Hair follicular keratinocyte (primary cell): ENCODE measurements around the genes WNT7B and TTC38.

DNA sequence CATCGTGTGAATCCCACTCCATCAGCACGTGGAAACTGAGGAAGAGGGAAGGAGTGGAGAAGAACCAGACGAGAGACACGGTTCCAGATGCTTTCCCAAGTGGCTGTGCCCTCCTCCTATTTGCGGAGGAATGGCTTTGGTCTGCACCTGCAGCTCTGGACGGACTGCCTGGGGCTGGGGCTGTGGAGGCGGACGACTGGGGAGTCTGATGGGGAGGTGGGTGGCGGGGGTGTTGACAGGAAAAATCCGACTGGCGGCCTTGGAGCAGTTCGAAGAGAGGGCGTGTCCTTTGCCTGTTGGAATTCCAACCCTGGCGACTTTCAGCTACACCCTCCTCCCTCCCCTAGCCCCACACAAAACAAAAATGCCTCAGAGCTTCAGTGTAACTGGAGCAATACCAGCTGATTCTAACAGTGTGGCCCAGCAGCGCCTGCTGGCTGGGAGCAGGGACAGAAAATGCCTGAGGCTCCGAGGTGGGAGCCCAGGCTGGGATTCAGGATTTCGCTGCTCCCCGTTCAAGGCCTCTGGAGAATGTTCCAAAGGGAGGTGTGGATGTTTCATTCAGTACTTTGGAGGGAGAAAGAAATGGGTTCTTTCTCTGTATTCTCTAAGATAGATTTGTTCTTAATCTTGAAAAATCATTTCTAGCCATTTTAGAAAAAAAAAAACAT is 85.5 kb downstream of the ATXN10 start:
- RAMPAGE, long total RNA: no peak

GRCh38 chr22:45777515-45778114 is 106.0 kb downstream of the ATXN10 start:
- RAMPAGE, long total RNA: no peak

DNA sequence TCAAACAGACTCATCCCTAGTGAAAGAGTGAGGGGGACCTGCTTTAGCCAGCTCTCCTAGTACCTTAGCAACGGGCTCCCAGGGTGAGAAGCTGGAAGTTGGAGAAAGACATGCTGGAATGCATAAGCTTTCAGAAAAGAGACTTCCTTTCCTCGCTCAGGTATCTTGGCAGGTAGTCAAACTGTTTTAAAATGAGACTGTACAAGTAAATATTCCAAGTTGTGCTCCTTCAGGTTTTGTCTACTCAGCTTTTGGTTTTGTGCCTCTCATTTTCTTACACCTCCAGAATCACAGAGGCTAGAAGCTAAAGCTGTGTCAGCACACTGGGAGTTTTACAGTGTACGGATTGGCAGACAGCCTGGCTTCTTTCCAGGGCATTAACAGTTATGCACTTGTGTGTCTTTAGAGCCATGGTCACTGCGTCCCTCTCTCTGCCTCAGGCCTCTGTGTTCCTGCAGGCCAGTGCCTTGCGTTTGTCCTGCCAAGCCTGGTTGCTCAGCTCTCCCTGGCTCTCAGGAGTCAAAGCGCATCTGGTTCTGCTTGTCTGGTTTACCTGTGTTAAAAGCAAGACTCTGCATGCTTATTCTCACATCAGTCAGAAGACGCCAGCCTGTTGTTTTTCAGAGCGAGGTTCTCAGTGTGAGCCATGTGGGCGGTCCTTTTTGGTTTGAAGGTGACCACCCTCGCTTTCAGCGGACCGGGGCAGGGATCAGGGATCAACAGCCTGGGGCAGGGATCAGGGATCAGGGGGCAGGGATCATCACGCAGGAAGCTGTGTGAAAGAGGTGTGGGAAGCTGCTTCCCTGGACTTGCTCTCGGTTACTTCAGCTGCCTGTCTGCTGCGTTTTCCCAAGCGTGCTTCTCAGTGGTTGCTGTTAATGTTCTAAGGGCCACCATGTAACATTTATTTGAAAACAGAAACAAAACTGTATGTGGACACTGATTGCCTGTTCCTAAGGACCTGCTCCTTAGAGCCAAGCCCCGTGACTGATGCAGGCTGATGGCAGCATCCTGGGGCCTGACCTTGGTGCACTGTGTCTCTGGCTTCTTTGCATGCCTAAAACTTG is 146.6 kb downstream of the ATXN10 start:
- RAMPAGE, long total RNA: no peak

DNA sequence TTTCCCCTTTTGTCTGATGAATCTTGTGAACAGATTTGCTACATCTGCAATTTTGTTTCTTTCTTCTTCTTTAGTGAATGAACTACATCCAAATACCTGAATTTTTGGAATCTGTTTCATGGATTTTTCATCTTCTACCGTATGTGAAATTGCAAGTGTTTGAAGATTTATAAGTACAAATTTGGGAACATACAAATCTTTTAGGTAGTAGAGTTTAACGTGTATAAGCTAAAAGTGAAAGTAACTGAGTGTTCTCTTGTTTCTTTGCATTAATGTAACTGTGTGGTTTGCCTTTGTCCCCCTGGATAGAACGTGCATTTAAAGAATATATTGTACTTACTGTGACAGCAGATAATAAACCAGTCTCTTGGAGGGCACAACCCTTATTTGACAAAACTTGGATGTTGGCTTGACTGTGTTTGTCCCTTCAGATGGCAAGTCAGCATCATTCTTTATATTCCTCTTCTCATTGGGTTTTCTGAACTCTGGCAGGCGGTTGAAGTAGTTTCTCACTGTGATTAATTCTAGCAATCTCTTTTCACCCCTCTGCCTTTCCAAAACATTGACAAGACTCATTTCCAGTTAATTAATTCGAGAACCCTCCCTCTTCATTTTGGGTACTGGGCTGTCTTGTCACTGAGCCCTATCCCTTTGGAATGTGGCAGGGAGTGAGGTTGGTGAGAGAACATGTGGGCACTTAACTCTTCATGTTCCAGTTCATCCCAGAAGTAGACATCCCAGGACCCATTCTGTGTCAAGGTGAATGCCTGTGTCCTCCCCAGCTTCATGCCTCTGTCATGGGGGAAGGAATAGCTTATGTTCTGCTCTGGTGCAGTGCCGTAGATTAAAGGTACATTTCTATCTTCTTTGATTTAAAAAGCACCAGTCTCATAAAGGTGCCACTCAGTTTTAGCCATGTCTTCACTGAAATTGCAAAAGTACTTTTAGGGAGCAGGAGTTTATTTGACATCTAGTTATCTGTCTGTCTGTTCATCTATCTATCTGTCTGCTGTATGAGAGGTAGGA is 133.1 kb downstream of the WNT7B start:
- RAMPAGE, long total RNA: no peak

GRCh38 chr22:45863943-45864695 is 112.8 kb downstream of the WNT7B start:
- RAMPAGE, long total RNA: no peak

DNA sequence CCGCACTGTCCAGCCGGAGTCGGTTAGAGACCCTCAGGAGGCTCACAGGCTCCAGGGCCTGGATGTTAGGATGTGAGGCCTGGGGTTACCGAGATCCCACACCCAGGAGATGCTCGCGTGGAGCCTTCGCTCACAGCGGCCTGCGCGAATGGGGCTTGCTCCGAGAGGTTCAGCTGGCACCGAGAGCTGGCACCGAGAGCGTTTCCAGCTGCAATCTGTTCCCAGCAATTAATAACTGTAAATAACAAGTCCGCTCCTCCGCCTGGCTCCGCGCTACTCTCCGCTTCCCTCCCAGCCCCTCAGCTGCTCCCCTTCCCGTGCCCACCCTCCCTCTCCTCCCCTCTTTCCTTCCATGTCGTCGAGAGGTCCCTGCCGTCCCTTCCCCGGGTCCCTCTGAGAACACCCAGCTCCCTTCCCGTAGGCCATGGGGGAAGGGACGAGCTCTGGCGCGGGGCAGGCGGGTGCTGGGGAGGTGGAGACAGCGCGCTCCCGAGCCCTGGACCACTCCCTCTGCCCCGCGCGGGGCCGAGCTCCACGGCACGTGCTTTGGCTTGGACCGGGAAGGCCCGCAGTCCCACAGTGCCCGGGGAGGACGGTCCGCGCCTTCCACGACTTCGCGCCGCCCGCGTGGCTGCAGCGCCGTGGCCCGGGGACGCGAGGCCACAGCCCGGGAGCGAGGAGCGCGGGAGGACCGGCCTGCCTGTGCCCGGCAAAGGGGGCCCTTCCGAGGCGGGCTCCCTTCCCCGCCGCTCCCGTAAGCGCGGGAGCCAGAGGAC is 110.7 kb downstream of the WNT7B start:
- RAMPAGE, long total RNA: no peak

DNA sequence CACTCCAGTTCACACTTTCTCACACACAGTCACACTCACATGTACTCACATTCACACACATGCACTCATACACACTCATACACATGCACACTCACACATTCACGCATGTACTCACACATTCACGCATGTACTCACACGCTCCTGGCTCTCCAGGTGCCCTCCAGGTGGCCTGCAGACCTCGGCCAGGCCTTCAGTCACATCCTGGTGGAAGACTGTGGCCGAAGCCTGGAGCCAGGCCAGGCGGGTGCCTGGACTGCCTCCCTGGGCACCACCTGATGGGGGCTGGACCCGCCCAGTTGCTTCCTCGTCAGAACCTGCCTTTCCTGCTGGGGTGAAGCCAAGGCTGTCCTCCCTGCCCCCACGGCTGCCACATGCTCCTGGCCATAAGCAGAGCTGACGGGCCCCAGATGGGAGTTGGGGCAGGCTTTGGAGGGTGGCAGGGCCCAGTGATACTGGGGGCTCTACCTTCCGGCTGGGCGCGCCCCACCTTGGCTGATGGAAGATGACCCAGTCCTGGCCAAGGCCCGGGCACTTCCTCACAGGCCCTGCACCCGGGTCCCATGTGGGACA is 89.4 kb downstream of the WNT7B start:
- RAMPAGE, long total RNA: no peak

DNA sequence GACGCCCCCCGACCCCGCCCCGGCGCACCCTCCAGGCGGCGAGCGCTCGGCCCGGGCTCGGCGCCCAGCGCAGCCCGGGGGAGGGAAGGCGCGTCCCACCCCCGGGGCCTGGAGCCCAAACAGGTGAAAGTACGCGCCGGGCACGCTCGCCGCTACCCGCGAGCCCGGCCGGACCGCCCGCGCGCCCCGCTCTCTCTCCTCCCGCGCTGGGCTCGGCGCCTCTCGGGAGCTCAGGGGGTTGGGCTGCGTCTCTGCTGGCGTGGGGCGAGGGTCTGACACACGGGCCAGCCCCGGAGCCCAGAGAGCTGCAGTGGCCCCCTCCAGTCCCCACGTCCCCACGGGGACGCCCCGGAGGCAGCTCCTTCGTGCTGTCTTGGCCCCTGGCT is 697 bp downstream of the WNT7B start:
- RAMPAGE, long total RNA: no peak

- RAMPAGE, long total RNA: no peak
These were observed at the start of gene WNT7B for GRCh38 chr22:45976889-45977725. TSS of gene WNT7B (minus strand) at chr22:45977162.

DNA sequence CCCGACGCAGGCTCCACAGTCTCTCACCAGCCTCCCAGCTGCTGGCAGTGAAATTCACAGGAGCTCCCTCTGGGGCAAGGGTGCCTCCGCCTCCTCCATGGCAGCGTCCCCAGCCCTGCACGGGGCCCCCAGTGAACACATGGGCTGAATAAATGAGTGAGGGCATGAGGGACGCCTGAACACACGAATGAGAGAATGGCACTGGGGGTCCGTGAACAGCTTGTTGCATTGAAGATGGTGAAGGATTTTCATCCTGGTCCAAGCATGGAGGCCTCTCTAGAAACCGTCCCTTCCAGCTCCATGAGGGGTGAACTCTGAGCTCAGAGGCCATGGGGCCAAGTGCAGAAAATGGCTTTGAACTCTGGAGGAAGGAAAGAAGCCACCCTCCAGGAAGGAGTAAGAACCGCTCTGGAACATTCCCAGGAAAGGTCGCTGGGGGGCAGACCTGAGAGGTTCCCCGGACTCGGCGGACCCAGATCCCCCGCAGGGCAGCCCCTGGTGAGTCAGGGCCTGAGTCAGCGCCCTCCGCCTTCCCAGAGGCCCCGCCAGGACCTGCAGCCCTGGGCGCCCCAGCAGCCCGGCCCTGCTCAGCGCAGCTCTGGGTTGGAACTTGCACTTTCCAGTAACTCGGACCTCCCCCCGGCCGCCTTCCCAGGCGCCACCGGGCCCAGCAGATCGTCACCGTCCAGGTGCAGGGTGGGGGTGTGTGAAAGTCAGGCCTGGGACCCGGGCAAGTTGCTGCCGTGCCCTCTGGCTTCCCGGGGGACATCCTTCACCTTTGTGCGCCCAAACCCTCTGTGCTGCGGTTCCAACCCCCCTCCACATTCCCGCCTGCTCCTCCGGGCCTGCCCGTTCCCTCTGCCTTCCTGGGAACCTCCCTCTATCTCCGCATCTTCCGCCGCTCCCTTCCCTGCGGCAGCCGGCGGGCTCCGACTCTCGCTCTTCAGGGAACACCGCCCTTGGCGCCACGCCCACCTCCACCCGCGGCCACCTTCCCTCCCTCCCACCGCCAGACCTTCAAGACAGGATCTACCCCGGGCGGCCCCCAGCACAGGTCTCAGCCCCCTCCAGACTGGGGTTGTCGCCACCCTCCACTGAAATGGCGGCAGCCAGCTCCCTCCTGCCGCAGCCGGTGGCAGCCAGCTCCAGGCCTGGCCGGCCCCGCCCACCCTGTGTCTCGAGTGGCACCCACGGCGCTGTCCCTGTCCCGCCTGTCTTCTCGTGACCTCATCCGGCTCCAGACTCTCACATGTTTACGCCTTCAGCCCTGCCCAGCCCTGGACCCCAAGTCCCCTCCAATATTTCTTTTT is 36.6 kb upstream of the WNT7B start:
- RAMPAGE, long total RNA: no peak

GRCh38 chr22:46018749-46019161 is 41.8 kb upstream of the WNT7B start:
- RAMPAGE, long total RNA: no peak

GRCh38 chr22:46060850-46061454 is 84.0 kb upstream of the WNT7B start:
- RAMPAGE, long total RNA: no peak

- RAMPAGE, long total RNA: no peak
These were observed 72.7 kb upstream of the PPARA start for GRCh38 chr22:46077464-46078098.

DNA sequence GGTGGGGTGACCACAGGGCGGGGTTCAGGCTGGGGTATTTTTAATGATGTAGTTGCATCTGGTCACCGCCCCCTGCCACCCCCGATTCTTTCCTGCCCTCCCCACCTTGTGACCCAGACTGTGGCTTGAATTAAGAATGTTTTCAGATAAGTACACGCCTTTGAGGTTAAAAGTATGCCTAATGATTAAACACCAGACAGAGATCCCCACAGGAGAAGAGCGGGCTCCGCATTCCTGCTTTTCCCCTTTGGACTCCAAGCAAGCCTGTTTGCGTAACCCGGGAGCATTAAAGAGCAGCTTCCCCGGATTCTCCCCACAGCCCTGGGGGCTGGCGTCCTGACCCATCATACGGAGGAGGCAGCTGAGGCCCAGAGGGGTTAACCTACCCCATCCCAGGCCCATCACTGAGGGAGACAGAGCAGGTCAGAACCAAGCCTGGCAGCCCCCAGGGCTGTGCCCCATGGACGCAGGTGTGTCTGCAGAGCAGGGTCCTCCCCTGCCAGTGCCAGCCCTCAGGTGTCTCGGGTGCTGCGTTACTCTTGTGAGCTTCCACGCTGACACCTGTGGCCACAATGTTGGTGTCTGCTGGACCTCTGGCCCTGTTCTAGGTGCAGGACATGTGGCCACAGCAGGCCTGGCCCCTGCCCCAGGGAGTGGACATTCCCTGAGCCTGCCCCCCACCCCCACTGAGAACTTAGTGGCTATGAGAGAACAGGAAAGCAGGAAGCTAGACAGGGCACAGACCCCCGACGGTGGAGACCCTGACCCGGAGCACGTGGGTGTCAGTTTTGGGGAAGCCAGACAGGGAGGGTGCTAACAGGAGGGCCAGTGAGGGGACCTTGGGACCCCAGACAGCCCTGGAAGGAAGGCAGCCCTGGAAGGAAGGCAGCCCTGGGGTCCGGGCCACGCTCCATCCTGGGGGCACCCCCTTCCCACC is 44.2 kb upstream of the PPARA start:
- RAMPAGE, long total RNA: no peak

DNA sequence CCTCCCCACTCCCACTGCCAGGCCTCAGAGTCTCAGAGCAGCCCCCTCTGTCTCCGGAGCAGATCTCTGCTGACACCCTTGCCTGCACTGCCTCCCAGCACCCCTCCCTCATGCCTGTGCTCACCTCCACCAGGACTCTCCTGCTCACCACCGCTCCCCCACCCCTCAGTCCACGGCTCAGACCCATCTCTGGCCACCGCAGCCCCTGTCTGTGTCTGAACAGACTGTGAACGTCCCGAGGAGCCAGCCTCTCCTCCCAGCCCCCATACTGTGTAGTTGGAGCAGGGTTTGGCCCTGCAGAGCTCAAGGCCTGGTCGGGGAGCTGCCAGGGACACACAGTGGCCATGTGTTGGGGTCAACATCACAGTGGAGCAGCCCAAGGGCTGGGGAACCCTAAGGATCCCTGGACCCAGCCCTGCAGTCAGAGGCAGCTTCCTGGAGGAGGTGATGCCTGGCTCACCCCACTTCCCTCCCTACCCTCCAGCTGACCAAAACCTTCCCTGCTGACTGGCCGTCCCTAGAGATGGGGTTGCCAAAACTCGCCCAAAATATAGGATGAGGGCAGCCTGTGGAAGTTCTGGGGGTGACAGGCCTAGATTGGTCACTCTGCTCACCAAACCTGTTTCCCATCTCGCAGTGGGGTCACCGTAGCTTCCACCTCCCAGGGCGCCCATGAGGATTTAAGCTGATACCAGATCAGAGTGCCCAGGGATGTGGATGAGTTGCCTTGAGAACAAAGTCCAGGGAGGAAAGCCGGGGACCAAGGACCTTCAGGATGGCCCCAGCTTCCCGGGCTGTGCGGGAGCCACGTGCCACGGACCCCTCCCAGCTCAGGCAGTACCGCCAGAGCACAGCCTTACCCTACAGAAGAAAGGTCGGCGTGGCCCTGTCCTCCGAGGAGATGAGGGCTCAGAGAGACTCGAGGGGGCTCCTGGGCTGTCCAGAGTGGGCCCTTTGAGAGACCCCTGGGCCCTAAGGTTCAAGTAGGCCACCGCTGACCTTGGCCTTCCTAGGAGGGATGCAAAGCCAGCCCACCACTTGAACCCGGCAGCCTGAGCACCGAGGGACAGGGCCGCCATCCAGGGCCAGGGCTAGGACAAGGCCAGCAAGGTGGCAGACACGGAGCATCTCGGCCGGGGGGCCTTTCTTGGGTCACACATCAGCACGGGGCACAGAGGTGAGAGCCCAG is 34.9 kb upstream of the PPARA start:
- RAMPAGE, long total RNA: no peak

- RAMPAGE, long total RNA: no peak
These were observed 20.8 kb upstream of the PPARA start for GRCh38 chr22:46129135-46130288.

GRCh38 chr22:46203076-46203569 is 47.0 kb downstream of the CDPF1 start:
- RAMPAGE, long total RNA: no peak

DNA sequence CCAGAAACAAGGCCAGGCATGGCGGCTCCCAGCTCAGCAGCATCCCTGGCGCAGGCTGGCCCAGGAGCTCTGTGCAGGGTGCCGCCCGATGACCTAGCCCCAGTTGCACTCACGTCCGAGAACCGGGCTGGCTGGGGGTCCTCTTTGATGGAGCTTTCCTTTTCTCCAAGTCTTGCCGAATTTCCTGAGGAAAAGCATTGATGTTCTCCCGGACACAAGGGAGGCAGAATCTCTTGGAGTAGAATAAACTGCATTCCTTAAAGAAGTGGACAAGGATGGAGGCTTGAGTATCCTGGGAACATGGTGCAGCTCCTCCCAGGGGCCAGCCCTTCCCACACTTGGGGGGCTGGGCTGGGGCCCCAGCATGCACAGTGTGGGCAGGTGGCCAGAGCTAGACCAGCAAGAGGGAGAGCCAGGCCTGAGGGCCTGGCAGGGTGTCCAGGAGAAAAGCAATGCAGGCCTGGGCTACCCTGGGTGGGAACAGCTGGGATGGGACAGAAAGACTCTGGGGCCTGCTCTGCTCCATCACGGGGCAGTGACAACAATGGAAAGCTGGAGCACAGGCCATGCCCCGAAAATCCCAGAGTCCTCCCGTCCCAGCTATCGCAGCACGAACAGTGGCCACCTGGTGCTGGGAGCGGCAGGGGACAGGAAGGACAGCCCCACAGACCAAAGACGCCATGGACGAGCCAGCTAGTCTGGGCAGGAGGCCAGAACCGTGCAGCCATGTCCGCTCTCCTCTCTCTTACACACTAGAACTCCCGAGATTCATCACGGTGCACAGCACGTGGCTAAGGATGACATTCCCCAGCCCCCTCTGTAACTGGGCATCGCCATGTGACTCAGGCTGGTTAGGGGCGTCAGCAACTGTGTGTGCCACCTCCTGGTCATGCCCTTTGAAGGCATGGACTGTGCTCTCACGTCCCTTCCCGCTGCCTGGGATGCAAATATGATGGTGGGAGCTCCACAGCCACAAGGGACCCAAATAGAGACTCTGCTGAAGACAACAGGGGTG is 4.8 kb downstream of the CDPF1 start:
- RAMPAGE, long total RNA: no peak

DNA sequence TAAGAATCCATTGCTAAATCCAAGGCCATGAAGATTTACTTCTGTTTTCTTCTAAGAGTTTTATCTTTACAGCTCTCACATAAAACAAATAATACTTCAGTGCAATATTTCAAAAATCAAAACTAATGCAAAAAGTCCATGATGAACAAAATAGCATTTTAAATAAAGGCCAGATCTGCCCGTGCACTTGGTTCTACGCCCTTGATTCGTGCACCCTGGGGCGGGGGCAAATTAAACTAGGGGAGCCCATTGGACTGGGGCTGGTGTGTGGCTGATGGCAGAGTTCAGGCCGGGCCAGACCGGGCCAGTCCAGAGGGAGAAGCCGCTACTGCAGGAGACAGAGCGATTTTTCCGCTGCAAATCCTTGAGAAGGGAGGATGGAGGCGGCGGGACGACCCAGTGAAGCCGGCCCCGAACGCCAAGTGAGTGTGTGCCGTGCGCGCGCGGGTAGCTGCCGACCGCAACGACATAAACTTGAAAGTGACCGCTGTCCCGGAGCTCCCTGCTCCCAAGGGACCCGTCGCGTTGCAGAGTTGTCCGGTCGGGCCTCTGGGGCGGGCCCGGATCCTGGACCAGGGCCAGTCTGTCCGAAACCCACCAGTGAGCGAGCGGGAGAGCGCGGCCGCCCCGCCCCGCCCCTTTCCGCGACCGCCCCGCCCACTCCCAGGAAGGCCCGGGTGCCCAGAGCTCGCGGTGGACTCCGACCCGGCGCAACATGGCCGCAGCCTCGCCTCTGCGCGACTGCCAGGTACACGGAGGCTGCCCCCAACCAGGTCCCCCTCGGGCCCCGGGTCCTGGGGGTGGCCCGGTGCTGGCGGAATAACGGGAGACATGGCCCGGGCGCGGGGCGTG is at the start of gene TTC38:
Gene TTC38, plus strand, starts transcription at position 684 of the 852 bp plus-strand sequence.
- RAMPAGE, long total RNA: no peak

- RAMPAGE, long total RNA: no peak
These were observed 7.7 kb upstream of the GTSE1 start for GRCh38 chr22:46288948-46289413.